A673 (cell line): ENCODE measurements around a stretch of chr11.

GRCh38 chr11:121426947-121427708 is 25.0 kb upstream of the SORL1 start:
- PRO-cap, result no peak

- PRO-cap, result no peak
Observed at GRCh38 chr11:121453318-121454341, 1.5 kb downstream of the SORL1 start.

DNA sequence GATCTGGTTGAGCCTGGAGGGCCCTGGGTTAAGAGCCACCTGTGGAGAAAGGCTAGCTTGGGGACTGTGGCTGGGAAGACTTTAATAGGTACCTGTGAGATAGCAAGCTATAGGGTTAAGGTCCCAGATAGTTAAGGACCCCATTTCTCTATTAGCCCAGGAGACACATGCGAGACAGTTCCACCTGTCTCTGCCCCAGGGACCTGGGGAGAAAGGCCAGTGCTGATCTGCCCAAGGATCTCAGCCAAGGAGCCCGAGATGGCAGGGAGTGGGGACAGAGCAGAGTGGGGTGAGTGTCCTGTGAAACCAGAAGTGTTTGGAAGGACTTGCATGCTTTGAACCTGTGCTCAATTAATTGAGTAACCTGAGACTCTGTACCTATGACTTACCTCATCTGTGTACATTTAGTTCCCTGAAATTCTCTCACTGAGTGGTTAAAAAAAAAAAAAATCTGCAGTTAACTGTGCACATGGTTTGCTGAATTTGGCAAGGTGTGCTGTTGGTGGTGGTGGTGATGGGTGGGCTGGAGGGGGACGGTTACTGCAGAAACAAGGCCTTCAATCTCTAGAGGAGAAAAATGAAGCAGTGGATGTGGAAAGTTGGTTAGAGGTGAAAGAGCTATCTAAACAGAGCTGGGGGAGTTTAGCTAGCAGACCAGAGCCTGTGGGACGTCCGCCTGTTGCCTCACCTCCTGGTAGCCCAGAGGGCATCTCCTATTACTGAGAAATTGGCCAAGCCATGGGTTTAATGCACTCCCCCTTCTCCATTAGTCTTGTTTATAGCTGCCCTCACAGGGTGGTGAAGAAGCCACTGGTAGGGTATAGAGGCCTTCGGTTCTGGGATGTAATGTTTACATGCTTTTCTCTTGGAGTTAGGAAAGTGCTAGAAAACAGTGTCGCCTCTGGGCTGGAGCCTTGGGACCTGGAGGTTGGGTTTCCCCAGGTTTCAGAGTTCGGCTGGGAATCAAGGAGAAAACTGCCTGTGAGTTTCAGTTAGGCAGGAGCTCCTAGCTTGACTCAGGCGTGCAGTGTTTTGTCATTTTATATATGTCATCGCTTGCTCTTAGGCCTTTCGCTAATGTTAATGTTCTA is 9.0 kb downstream of the SORL1 start:
- PRO-cap, result no peak

GRCh38 chr11:121536685-121537521 is 84.8 kb downstream of the SORL1 start:
- PRO-cap, result no peak

DNA sequence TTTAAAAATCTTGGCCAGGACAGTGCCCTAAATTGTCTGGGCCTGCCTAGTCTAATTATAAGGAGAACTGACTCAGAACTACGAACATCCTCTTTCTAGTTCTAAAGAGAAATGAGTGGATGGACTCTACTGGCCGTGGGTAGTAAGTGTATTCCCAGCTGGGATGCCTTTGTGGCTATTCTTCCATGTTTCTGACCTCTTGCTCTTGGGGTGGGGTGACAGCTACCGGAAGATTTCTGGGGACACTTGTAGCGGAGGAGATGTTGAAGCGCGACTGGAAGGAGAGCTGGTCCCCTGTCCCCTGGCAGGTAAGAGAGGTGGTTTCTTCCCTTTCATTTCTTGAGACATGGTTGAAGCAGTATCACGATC is 98.2 kb downstream of the SORL1 start:
- PRO-cap, result no peak

- PRO-cap, result no peak
Observed at GRCh38 chr11:121553712-121554268, 101.7 kb downstream of the SORL1 start.

GRCh38 chr11:121632598-121633700 is 180.8 kb downstream of the SORL1 start:
- PRO-cap, result no peak

DNA sequence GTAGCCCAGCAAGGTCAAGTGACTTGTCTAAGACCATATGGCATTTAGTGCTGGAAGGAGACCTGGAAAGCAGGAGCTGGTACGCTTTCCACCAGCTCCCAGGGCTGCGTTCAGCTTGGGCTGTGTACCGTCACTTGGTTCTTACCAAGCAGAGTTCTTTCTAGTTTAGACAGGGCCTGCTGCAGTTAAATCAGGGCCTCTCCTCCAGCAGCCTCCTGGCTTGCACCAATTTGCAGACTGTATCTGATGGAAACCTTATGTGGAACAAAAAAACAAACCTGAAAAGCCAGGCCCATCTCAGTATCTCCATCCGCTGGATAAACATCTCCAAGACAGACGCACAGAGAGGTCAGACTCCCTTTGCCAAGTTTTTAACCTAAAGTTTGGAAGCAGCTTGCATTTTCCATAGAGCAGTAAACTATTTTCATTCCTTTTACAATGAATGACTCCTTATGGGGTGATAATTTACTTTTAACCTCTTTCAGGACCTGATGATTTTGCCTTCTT is 289.2 kb downstream of the SORL1 start:
- PRO-cap, result no peak

GRCh38 chr11:122152072-122152432 is 36.0 kb upstream of the BLID start:
- PRO-cap, result unidirectional peak, minus-strand start at chr11:122152296

GRCh38 chr11:122196833-122197646 is 81.0 kb upstream of the BLID start:
- PRO-cap, result bidirectional peak, plus-strand start at chr11:122197379, minus-strand start at chr11:122197125

- PRO-cap, result no peak
Observed at GRCh38 chr11:122305406-122305831, 189.4 kb upstream of the BLID start.

DNA sequence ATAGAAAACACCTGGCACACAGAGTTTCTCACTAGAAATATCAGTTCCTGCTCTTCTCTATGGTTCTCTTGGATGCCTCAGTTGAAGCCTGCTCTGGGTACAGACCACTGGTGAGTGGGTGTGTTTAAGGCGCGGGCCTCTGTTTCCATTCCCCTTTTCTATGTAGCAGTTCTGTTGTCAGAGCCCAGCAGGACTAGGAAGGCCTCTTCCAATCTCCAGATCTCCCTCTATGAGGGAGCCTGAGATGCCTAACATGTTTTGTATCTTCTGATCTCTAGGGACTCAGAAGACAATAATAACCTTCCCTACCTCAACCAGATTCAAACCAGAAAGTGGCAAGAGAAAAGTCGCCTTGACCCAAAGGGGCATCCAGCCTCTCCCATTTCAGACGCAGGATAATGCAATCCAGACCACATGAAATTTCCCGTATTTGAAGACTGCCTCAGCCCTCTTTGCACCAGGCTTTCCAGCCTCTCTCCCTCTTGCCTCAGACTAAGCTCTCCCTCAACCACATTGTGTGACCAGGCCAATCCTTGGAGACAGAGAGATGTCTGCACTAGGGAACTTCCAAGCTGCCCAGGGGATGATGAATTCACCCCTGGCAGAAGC is 150.1 kb upstream of the UBASH3B start:
- PRO-cap, result no peak

- PRO-cap, result no peak
Observed at GRCh38 chr11:122714410-122714853, 58.9 kb downstream of the UBASH3B start.

GRCh38 chr11:122808590-122808979 is 29.7 kb upstream of the CRTAM start:
- PRO-cap, result bidirectional peak, plus-strand start at chr11:122808819, minus-strand start at chr11:122808695

DNA sequence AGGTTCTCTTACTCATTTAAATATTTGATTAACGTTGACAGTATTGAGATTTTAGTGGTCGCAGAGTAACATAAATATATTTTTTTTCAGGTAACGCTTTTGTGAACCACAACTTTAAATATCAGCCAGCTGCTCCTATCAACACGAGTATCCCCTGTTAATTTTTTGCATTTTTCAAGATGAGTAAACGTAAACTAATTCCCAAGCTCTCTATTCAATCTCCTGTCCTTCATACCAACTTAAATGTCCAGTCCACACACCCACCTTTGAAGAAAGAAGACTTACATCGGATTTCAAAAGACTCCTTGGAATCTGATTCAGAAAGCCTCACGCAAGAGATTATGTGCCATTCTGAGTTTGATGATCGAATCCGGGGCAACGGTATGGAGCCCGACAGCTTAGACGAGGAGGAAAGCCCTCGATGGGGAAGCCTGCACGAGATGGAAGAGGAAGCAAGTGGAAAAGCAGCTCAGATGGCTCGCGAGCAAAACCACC is 3.2 kb downstream of the JHY start:
- PRO-cap, result no peak

DNA sequence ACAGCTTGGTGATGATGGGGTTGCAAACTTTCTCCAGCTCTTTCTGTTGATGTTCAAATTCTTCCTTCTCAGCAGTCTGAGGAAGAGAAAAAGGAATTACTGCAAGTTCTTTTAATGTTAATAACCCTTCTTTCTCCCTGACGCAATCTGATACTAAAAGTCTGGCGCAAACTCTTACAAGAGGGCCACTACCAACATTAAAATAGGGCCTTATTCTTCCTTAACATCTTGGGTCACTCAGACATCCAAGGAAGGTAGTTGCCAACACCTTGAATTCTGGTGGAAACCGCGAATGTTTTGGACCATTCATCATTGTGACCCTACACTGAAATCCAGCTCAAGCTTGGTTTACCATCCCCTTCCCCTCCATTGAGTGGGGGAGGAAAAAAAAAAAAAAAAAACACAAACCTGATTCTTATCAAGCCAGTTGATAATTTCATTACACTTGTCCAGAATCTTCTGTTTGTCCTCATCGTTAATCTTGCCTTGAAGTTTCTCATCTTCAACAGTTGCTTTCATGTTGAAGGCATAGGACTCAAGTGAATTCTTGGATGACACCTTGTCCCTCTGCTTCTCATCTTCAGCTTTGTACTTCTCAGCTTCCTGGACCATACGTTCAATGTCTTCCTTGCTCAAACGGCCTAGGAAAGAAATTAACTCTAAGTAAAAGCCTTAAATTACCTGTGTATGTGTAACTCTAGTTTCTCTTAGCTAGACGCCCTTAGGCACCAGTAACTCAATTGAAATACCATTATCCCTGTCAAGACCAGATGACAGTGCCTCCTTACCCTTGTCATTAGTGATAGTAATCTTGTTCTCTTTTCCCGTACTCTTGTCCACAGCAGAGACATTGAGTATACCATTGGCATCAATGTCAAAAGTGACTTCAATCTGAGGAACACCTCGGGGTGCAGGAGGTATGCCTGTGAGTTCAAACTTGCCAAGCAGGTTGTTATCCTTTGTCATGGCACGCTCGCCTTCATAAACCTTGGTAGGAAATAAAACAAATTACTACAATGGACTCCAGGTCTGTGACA is 3.8 kb downstream of the HSPA8 start:
- PRO-cap, result unidirectional peak, minus-strand start at position 318 of the sequence

DNA sequence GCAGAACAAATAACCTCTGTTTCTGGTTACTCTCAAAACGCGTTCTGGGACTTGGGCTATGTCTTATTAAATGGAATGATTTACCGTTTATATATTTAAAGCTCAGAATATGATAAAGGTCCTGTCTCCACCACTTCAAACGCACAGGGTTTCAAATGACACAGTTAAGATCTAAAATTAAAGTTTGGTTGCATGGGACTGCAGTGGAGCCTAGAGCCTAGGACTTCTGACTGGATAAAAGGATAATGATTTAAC is 2.4 kb upstream of the HSPA8 start:
- PRO-cap, result no peak

DNA sequence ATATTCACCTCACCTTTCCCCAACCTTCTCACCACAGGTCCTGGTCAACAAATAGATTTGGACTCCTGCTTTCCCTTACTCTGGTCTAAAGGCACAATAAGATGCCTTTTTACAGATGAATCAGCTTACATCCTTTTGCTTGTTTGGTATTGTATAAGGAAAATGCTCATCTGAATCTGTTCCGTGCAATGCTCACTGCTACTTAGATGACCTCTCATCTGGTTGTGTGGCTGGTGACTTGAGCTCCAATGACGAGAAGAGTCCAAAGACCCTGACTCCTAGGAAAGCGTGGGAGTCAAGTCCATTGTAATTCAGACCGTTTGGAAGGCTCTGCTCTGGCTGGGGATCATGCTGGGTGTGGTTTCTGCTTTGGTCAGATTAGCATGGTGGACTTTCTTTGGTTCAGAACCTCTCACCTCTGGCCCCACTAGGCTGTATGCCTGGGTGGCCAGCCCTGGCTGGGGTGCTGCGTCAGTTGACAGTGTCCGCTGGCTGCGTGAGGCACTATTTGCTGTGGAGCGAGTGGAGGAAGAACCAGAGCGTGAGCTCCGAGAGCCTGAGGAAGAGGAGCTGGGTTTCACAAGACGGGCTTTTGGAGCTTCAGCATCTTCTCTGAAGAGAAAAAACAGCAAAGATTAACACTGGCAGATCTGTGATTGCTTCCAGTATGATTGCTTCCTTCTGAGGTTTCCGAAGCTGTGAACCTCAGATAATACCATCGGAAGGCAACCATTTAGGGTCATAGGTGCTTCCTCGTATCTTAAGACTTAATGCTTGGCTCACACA is 11.4 kb upstream of the HSPA8 start:
- PRO-cap, result no peak

GRCh38 chr11:123103420-123103715 is 41.4 kb upstream of the HSPA8 start:
- PRO-cap, result bidirectional peak, plus-strand start at chr11:123103601, minus-strand start at chr11:123103274

DNA sequence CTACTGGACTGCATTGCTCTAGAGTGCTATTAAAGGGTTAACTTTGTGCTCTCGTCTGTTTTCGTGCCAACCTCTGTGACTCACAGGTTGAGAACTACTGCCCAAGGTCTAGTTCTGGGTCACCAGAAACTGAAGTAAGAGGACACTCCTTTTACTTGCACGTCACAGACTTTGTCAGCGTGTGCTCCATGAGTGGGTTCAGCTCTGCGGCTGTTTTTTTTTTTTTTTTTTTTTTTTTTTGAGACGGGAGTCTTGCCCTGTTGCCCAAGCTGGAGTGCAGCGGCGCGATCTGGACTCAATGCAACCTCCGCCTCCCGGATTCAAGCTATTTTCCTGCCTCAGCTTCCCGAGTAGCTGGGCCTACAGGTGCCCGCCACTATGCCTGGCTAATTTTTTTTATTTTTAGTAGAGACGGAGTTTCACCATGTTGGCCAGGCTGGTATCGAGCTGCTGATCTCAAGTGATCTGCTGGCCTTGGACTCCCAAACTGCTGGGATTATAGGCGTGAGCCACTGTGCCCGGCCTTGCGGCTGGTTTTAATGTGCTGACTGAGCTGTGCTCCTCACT is 49.7 kb downstream of the CLMP start:
- PRO-cap, result no peak